Upper lobe of left lung (tissue), 5 donors: ENCODE measurements around a stretch of chr10.

DNA sequence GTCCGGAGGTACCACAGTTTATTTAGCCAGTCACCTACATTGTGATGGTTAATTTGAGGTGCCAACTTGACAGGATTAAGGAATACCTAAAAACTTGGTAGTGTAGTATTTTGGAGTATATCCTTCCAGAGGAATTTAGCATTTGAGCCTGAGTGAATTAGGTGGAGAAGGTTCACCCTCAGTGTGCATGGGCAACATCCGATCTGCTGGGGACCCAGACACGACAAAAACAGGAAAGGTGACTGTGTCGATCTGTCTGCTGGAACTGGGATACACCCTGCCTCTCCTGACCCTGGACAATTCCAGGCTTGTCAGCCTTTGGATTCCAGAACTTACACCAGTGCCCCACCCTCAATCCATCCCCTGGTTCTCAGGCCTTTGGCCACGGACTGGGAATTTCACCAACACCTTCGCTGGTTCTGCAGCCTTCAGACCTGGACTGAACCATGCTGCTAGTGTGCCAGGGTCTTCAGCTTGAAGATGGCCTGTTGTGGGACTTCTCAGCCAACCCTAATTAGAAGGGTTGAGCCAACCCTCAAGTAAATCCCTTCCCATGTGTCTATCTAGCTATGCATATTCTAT lies 41.9 kb downstream of the PTPRE start:
- PRO-cap, 2 experiments, result no peak in any of the 2 experiments
- RAMPAGE, long total RNA, 4 experiments, result no peak in any of the 4 experiments

DNA sequence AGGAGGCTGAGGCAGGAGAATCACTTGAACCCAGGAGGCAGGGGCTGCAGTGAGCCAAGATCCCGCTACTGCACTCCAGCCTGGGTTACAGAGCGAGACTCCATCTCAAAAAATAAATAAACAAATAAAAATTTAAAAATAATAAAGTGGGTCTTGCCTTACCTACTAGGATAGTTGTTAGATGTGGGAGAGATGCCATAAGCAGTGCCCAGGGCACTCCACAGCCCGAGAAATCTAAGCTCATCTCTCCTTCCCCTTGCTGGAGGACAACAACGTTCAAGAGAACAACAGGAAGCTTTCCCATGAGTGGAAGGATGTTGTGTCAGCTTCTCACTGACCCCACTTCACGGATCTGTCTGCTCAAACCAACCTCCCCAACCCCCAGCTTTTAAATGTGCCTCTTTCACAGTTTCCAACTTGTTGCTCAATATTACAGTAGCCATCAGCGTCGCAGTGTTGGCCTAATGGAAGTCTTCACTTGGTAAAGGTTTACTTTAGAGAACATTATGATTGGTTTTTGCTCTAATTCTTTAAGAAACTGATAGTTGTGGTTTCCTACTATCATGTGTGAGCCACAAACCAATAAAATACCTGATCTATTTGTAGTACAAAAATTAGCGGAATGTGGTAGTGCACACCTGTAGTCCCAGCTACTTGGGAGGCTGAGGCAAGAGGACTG lies 72.2 kb downstream of the PTPRE start:
- PRO-cap, 2 experiments, result no peak in any of the 2 experiments
- RAMPAGE, long total RNA, 4 experiments, result no peak in any of the 4 experiments

GRCh38 chr10:128054015-128054257 lies 72.3 kb downstream of the MKI67 start:
- PRO-cap, 2 experiments, result no peak in any of the 2 experiments
- RAMPAGE, long total RNA, 4 experiments, result no peak in any of the 4 experiments

GRCh38 chr10:128054275-128054851 lies 71.9 kb downstream of the MKI67 start:
- PRO-cap, 2 experiments, result no peak in any of the 2 experiments
- RAMPAGE, long total RNA, 4 experiments, result no peak in any of the 4 experiments

DNA sequence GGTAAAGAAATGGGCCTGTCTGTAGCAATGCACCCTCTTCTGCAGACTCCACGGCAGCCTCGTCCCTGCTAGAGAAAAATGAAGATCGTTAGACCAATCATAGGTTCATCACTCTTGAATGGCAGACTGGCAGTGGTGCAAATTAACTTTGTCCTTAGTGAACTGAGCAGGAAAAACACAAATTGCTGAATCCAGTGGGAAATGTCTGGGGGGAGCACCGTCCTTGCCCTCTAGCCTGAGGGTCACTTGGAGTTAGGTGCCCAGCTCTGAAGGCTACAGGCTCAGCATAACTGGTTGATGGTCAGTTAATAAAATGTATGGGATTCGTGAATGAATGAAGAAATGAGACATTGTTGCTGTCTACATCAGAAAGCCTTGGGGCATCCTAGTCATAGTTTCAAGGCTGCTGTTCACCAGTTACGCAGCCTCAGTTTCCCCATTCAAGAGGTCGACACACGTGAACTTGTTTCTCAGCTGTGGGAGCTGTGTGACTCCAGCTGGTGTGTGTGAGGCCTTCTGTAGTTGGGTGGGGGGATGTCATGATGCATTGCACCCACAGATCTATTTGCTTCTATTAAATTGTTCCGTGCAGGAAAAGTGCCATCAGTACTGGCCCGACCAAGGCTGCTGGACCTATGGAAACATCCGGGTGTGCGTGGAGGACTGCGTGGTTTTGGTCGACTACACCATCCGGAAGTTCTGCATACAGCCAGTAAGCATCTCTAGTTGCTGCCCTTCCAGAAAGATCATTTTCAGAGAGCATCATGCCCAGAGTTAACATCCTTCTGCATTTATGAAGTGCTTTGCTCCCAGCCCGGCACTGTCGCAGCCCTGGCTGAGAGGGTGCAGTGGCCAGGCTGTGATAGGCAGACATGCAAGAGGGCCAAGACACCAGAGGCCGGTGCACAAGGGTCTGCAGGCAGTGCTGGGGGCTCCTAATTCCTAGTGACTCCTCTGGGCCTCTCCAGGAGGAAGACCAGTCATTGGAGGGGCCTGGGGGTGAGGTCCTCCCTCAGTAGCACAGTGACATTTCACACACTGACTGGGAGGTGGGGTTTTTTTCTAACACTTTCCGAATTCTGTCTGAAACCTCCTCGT lies 60.4 kb downstream of the MKI67 start:
- PRO-cap, 2 experiments, result no peak in any of the 2 experiments
- RAMPAGE, long total RNA, 4 experiments, result start-site peak on the plus strand in 1 of 4 experiments, centred at position 606 of the sequence, 54 reads per replicate

DNA sequence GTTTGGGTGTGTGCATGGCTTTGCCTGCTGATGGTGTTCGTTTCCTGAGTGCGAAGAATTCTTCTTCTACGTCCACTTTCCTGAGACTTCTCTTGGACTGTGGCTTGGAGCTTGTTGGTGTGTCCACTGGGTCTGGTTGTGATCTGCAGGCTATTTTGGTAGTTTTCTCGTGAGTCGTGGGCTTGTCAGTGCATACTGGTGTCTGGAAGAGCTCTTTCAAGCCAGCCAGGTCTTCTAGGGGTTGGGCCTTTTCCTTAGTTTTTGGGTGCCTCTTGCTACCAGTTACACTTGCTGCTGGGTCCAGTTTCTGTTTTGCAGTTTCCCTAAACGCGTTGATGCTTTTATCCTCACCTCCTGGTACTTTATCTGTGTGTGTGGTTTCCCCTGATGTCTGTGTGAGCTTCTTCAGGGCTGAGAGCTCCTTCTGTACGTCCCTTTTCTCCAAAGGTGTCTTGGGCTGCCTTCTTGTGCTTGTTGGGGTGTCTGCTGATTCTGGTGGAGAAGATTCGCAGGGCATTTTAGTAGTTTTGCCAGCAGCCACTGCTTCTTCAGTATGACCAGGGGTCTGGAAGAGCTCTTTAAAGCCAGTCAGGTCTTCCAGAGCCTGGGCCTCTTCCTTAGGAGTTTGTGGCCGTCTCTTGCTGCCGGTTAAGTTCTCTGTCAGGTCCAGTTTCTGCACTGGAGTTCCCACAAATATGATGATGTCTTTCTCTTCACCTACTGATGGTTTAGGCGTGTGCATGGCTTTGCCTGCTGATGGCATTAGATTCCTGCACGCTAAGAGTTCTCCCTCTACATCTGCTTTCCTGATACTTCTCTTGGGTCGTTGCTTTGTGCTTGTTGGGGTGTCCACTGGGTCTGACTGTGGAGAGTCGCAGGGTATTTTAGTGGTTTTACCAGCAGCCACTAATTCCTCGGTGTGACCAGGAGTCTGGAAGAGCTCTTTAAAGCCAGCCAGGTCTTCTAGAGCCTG lies 18.7 kb downstream of the MKI67 start:
- PRO-cap, 2 experiments, result no peak in any of the 2 experiments
- RAMPAGE, long total RNA, 4 experiments, result start-site peak on the minus strand in 1 of 4 experiments, centred at position 160 of the sequence, 6 reads per replicate

DNA sequence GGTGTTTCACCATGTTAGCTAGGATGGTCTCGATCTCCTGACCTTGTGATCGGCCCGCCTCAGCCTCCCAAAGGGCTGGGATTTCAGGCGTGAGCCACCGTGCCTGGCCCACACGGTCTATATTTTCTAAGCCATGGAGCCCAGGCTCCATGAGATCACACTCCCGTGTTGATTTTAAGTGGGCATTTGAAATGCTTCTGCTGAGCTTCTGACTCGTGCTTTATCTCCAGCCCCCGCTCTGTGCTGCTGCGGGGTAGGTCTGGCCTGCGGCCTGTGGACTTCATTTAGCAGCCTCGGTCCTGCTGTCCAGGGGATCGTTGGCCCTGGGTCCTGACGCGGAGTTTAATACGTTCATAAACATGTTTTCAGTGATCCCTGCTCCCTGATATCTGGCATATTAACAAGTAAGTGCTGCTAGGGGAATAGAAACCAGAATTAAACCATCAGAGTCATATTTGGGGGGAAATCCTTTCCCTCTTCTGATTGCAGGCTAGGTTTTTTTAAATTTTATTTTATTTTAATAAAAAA lies 540.4 kb upstream of the MGMT start:
- PRO-cap, 2 experiments, result no peak in any of the 2 experiments
- RAMPAGE, long total RNA, 4 experiments, result no peak in any of the 4 experiments

- PRO-cap, 2 experiments, result no peak in any of the 2 experiments
- RAMPAGE, long total RNA, 4 experiments, result no peak in any of the 4 experiments
Measured at GRCh38 chr10:129277764-129278284, 189.2 kb upstream of the MGMT start.

- PRO-cap, 2 experiments, result no peak in any of the 2 experiments
- RAMPAGE, long total RNA, 4 experiments, result no peak in any of the 4 experiments
Measured at GRCh38 chr10:129470523-129470899, 3.5 kb downstream of the MGMT start.

GRCh38 chr10:129605927-129606550 lies 139.0 kb downstream of the MGMT start:
- PRO-cap, 2 experiments, result peak in 1 of 2 experiments; most common plus-strand start chr10:129606329 (in 1); most common minus-strand start chr10:129606299 (in 1)
- RAMPAGE, long total RNA, 4 experiments, result no peak in any of the 4 experiments

- PRO-cap, 2 experiments, result peak in 1 of 2 experiments; most common plus-strand start chr10:129953536 (in 1)
- RAMPAGE, long total RNA, 4 experiments, result no peak in any of the 4 experiments
Measured at GRCh38 chr10:129952917-129953751, 10.9 kb downstream of the EBF3 start.

DNA sequence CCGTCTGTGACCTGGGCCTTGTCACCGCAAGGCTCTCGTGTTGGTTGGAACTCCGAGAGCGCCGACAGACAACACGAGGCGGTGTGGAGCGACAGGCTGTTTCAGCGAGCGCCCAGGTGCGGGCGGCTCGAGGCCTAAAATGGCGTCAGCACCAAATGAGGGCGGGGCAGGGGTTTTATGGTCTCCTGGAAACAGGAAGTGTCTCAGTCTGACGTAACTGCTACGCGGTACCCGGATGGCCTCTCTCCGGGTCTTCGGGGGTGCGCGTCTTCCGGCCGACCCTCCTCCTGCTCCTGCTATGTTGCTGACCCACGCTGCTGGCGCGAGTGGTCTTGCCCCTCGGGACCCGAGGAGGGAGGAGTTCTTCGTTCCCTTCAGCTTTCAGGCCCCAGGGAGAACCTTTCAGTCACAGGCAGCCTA lies 77.1 kb downstream of the GLRX3 start:
- PRO-cap, 2 experiments, result no peak in any of the 2 experiments
- RAMPAGE, long total RNA, 4 experiments, result no peak in any of the 4 experiments

- PRO-cap, 2 experiments, result no peak in any of the 2 experiments
- RAMPAGE, long total RNA, 4 experiments, result no peak in any of the 4 experiments
Measured at GRCh38 chr10:130654844-130655234, 518.6 kb downstream of the GLRX3 start.

DNA sequence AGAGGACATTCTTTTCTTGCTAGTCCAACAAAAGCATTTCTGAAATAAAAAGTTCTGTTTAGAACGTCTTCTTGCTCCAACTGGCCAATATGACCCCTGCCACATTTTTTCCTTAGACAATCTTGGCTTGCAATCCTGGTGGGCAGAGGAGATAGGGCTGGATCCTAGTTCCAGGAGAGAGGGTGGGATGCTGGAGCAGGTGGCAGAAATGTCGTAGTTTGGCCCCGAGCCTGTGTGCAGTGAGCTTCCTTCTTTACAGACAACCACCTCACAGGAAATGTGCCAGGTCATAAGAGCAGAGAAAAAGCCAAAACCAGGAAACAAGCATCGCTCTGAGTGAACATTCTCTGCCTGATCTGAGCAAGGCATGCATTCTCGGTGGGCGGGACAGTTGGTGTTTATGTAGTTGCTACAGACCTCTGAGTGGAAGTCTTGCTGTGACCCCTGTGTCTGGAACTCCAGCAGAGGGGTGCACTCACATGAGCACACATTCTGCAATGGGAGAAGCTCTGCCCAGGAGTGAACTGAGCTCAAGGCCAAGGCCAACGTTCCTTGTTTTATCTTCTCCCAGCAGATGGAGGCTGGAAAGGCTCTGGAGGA lies 230.2 kb downstream of the TCERG1L start:
- PRO-cap, 2 experiments, result no peak in any of the 2 experiments
- RAMPAGE, long total RNA, 4 experiments, result no peak in any of the 4 experiments

DNA sequence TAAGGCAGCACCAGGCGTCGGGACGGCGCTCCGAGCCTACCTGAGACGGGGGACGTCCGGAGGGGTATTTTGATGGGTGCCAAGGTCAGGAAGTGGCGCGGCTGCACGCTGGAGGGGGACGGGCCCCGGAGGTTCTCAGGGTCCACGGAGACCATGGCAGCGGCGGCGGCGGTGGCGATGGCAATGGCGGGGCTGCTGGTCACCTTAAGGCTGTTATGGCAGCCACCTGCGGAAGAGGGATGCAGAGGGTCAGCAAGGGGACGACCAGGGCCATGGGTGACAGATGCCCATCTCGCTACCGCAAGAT lies 51.3 kb downstream of the TCERG1L start:
- PRO-cap, 2 experiments, result no peak in any of the 2 experiments
- RAMPAGE, long total RNA, 4 experiments, result no peak in any of the 4 experiments

GRCh38 chr10:131386592-131386863 lies 75.0 kb upstream of the TCERG1L start:
- PRO-cap, 2 experiments, result no peak in any of the 2 experiments
- RAMPAGE, long total RNA, 4 experiments, result no peak in any of the 4 experiments

- PRO-cap, 2 experiments, result no peak in any of the 2 experiments
- RAMPAGE, long total RNA, 4 experiments, result no peak in any of the 4 experiments
Measured at GRCh38 chr10:131905969-131906482, 5.2 kb downstream of the PPP2R2D start.

GRCh38 chr10:132322674-132323280 lies 9.2 kb upstream of the LRRC27 start:
- PRO-cap, 2 experiments, result no peak in any of the 2 experiments
- RAMPAGE, long total RNA, 4 experiments, result no peak in any of the 4 experiments

DNA sequence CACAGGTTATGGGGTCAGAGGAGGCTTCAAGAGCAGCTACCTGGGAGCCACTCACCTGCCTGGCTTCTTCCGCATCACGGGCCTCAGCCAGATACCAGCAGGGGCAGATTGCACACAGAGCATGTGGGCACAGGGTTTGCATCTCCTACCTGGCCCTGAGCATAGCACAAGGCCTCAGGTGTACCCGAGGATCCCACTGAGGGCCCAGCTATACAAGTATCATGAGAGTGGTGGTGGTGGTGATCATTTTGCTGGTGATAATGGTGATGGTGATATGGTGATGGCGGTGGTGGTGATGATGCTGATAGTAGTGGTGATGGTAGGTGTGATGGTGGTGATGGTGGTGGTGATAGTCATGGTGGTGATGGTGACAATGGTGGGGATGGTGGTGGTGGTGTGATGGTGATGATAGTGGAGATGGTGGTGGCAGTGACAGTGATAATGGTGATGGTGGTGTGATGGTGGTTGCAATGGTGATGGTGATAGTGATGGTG lies 5.1 kb upstream of the PWWP2B start:
- PRO-cap, 2 experiments, result no peak in any of the 2 experiments
- RAMPAGE, long total RNA, 4 experiments, result no peak in any of the 4 experiments

DNA sequence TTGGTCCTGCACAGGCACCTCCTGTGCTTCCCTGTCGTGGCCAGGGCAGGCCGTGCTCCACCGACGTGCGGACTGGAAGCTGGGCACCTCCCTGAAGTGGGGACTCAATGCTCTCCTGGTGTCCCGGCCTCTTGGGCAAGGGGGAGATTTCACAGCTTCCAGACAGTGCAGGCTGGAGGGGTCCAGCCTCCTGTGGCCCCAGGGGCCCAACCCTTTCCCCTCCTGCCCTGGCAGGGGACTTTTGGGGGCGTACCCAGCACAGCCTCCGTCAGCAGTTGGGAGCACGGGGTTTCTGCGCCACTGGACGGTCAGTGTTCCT lies 13.7 kb downstream of the PWWP2B start:
- PRO-cap, 2 experiments, result no peak in any of the 2 experiments
- RAMPAGE, long total RNA, 4 experiments, result no peak in any of the 4 experiments